HT1080 (cell line): ENCODE data around the gene MDH1B.

DNA sequence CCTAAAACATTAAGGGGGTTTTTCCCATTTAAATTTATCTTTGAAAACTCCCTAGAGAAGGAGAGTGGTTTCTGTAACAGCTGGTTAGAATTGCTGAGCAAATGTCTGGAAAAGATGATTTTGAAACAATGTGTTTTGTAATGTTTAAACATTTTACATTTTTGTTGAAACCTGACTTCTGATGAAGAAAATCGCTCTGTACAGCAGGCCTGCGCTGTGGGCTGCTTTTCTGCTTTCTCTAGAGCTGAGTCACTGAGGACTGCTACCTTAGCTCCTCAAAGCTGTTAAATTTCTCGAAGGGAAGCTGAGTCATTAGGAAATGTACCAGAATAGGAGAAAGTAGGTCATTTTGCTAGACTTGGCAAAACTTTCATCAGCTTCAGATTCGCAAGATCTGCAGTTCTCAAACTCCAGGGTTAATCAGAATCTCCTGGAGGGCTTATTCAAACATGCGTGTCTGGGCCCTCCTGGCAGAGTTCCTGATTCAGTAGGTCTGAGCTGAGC is 297.4 kb downstream of the PARD3B start:
RAMPAGE:
- cytosol, long total RNA, result no peak
- long total RNA, result no peak
- nucleus, long total RNA, result no peak

GRCh38 chr2:204905319-204905814 is 360.1 kb downstream of the PARD3B start:
RAMPAGE:
- cytosol, long total RNA, result no peak
- long total RNA, result no peak
- nucleus, long total RNA, result no peak

DNA sequence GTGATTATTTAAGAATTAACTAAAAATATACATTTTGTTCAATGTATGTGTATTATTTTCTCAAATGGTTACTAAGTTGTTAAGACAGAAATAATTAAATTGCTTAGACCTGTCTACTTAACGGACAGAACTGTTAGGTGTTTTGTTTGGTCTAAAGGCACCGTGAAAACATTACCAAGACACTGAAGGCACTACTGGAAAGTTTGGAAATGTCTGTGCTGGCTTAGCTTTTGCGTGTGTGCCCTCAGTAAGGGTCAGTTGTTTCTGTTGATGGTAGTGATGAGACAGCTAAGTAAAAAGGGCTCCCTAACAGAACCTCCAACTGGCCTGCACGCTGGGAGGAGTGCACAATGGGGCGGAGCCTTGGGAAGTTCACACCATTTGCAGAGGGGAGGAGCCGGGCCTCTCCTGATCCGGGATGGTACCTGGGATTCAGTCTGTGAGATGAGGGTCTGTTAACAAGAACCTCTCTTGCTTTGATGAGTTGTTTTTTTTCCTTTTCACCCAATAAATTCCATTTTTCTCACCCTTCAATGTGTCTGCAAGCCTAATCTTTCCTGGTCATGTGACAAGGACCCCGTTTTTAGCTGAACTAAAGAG is 368.6 kb downstream of the PARD3B start:
RAMPAGE:
- cytosol, long total RNA, result no peak
- long total RNA, result no peak
- nucleus, long total RNA, result no peak

DNA sequence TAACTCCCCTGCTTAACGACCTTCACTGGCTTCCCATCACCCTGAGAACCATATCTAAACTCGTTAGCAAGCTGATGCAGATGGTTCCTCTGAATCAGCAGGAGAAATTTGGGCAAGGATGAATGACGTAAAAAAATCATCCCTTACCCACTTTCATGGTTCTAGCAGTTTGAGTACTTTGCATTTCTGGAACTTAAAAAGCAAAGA is 422.1 kb downstream of the PARD3B start:
RAMPAGE:
- cytosol, long total RNA, result no peak
- long total RNA, result no peak
- nucleus, long total RNA, result no peak

GRCh38 chr2:205615271-205616069 is 66.8 kb upstream of the NRP2 start:
RAMPAGE:
- cytosol, long total RNA, result no peak
- long total RNA, result no peak
- nucleus, long total RNA, result no peak

DNA sequence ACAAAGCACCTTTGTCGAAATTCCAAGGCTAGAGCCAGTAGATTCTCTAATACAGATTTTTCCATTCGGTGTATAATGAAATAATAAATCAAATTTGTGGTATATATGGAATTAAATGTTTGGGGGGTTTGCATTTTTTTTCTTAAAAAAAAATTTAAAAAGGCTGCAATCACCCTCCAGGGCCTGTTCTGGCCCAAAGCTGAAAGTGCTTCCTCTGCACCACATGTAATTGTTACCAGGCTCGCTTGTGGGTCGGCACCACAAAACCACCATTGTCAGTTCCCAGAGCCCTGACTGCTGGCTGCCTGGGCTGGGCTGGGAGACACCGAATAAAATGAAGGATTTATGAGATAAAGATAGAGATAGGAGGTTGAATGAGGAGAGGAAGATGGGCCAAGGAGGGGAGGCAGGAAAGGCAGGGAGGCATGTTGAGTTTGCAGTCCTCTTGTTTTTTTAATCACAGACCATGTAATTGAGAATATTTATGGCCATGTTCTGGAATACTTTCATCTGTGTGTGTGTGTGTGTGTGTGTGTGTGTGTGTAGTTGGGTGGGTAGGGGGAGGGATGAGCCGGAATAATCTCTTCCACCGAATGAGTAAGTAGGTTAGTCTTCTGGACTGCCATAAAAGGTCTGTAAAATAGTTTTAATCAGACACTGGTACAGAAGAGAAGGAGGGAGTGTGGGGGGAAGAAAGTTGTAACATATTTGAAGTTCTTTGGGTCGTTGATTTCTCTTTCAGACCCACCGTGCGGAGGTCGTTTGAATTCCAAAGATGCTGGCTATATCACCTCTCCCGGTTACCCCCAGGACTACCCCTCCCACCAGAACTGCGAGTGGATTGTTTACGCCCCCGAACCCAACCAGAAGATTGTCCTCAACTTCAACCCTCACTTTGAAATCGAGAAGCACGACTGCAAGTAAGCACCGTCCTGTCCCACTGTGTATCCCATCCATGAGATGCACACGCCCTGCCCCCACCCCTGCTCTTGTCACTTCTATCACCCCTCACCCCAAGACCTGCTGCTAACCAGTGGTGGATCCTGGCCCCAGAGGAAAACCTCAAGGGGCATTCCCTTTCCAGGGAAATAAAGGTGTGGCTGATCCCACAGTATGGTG is 14.9 kb downstream of the NRP2 start:
RAMPAGE:
- cytosol, long total RNA, result no peak
- long total RNA, result no peak
- nucleus, long total RNA, result no peak

RAMPAGE:
- cytosol, long total RNA, result no peak
- long total RNA, result no peak
- nucleus, long total RNA, result no peak
Observed at GRCh38 chr2:205714649-205715062, 32.4 kb downstream of the NRP2 start.

DNA sequence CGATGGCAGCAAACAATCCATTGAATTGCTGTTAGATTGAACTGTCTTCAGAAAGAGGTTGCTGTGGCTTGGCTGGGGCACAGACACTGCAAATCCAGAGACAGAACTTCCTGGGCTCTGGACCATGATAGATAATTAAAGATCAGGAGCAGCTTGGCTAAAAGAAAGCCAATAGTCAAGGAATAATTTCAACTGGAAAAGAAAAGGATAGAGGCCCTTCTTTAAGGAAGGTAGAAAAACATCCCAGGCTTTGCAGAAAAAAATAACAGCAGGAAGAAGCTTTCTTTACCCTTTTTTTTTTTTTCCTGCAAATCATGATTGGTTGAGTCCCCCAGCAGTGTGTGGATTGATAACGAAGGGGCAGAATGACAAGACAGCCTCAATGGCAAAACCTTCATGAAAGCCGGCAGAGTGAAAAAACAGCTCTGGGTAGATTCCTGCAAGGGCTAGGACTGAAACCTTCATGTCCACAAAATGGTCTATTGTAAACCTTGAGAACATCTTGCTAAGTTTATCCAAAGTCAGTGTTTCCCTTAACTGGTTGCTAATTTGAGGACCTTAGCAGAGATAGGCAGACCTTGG is 75.4 kb downstream of the NRP2 start:
RAMPAGE:
- cytosol, long total RNA, result no peak
- long total RNA, result no peak
- nucleus, long total RNA, result no peak

DNA sequence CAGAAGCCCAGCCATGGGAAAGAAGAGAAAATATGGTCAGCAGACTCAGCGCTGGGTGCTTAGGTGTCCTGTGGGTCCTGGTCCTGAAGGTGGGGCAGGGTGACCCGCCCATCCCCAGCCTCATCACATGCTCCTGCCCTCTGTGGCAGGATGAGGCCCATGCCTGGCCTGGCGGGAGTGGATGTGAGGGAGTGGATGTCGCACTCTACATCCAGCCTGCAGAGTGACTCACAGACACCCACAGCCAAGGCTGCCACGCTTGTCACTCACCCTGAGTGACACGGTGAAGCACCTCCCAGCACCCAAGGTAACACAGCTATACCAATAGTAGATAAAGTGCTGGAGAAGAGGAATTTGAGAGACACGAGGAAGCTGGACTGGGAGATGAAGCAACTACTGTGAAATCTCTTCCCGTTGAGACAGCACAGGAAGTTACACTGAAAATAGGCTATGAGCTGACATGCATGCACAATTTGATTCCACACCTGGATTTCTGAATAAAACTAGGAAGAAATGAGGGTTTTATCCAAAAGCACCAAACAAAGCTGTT is 141.4 kb downstream of the INO80D start:
RAMPAGE:
- cytosol, long total RNA, result no peak
- long total RNA, result no peak
- nucleus, long total RNA, result no peak

RAMPAGE:
- cytosol, long total RNA, result no peak
- long total RNA, result no peak
- nucleus, long total RNA, result no peak
Observed at GRCh38 chr2:206267581-206267780, 7.0 kb upstream of the ZDBF2 start.

DNA sequence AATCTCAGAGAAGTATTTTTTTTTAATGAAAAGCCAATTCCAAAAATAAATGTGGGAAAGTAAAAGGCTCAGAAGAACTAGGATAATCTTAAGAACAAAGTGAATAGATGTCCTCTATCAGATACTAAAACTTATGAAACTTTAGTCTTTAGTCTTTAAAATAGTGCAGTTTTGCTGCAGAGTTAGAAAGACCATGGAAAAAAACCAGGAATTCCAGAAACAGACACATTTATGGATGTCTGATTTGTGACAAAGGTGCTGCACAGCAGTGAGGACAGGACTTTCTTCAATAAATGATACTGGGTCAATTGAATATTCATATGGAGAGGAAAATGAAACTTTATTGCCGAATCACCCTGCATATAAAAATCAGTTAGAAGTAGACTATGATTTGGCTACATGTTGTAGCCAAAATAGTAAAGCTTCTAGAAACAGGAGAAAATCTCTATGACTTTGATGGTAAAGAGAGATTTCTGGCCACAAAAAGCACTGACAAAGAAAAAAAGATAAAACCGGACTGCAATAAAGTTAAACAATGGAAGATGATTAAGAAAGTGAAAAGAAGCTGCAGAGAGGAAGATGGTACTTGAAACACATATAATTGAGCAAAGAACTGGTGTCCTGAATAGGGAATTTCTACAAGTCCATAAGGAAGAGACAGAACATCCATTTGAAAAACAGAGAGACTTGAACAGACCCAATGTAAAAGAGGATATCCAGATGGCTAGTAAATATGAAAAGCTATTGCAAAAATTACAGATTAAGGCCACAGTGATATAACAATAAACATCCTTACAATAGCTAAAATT is 18.7 kb downstream of the ZDBF2 start:
RAMPAGE:
- cytosol, long total RNA, result no peak
- long total RNA, result no peak
- nucleus, long total RNA, result no peak

RAMPAGE:
- cytosol, long total RNA, result start-site peak on the plus strand at chr2:206765584-206765605, 321 and 492 reads in 2 replicates
- long total RNA, result start-site peak on the plus strand at chr2:206765603-206765654, 304 reads
- nucleus, long total RNA, result start-site peak on the plus strand at chr2:206765595-206765639, 617 and 134 reads in 2 replicates
Observed at GRCh38 chr2:206765027-206765722, at the start of gene MDH1B. MDH1B (minus strand) TSS chr2:206765328.

DNA sequence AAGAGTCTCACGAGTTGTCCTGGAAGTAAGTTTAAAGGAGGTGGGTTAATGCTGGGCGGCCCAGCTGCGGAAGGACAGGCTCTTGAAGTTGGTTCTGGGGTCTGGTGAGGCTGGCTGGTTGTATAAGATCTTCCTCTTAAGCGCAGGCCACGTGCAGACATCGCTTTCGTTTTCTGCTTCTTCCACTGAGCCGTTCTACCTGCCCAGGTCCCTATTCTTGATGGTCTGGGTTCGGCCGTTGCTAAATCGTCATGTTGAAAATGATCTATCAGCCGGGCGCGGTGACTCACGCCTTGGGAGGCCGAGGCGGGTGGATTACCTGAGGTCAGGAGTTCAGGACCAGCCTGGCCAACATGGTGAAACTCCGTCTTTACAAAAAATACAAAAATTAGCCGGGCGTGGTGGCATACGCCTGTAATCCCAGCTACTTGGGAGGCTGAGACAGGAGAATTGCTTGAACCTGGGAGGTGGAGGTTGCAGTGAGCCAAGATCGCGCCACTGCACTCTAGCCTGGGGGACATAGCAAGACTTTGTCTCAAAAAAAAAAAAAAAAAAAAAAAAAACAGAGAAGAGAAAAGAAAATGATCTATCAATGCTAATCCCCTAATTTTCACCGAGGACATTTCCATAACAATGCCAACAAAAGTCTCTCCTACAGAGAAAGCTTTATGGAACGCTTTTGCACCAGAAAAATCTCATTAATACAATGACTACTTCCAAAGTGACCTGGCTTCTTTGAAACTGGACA is 491 bp downstream of the FASTKD2 start:
RAMPAGE:
- cytosol, long total RNA, result no peak
- long total RNA, result no peak
- nucleus, long total RNA, result no peak

DNA sequence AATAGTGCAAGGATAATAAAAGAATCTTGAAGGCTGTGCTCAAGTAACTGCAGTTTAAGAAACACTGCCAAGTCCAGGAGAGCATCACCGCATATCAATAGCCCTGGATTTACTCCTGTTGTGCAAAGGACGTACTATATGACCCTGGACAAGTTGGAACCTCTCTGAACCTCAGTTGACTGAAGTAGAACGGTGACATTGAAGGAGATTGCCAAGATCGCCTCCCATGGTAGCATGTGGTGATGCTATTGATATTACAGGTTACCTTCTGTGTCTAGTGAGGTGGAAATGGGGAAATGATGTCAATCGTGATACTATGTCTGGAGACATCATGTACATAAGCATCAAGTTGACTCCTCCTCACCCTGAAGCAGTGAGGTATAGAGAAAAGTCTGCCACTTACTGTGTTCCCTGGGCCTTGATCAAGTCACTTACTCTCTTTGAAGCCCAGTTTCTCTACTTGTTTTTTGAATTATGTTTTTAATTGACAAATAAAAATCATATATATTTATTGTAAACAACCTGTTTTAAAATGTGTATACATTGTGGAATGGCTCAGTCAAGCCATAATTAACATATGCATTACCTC is 93.9 kb downstream of the KLF7 start:
RAMPAGE:
- cytosol, long total RNA, result no peak
- long total RNA, result no peak
- nucleus, long total RNA, result no peak

DNA sequence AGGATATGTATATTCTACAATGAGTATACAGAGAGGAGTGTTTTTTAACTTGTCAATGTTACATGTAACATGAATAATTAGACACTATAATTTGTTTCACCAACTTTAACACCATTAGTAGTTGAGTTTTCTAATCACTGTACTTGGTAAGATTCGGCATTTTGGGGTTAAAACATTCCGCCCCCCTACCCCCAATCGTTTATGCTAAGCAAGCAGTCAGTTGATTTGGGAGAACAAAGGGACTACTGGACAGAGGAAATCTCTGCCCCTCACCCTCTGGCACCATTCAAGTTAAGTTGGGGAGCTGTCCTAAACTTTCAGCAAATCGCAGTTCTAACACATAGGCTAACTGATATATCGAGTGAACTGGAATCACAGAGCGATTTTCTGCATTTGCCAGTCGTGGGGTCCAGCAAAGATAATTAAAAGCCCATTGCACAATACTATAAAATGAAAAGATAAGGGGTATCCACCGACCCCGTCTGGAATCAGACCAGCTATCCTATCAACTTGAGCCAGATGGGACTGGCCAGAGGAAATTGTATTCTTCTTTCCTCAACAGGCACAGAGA is 5.6 kb downstream of the KLF7 start:
RAMPAGE:
- cytosol, long total RNA, result no peak
- long total RNA, result no peak
- nucleus, long total RNA, result no peak

DNA sequence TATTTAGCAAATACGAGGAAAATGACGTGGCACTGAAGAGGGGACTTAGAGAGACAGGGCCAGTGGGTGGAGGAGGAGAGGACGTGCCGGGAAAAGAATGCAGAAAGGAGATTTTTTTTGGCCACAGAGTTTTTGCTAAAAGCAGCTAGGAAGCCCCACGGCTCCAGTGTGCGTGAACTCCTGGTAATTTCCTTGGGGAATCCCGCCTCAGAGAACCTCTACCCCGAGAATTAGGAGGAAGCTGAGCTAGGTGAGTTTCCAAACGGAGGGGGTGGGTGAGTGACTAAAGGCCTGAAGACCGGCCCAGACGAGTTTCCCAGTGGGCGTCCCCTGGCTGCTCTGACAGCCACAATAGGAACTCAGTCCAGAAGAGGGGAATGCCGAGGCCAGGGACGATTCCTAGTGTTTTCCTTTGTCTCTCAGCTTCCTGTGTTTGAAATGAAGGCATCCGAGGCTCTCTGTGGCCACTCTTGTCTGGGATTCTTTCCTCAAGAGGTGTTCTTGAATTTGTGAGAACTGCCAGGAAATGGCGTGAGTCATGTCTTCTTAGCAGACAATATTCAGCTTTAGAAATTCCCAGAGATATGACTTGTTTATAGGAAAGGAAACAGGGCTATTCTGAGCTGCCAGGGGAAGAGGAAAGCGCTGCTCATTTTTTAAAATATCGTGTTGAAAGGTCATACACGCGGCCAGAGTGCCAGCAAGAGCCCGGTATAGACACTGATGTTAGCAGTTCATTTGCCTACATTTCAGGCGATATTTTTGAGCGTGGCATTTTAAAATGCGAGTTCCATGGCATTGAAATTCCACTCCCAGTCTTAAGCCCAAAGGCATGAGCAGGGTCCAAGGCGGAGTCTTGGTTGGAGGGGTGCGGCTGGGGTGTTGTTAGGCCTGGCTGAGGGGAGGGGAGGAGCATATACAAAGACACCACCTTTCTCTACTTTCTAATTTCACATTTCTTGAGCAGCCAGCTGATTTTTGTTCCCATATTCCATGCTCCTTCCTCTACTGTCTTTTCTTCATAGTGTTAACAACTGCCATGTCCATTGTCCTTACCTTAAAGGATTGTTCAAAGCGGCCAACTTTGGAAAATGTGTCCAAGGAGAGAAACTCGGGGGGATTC is 169.0 kb upstream of the KLF7 start:
RAMPAGE:
- cytosol, long total RNA, result no peak
- long total RNA, result no peak
- nucleus, long total RNA, result no peak

GRCh38 chr2:207525346-207525783 is 4.4 kb upstream of the CREB1 start:
RAMPAGE:
- cytosol, long total RNA, result no peak
- long total RNA, result no peak
- nucleus, long total RNA, result no peak

GRCh38 chr2:207759963-207760847 is 9.5 kb downstream of the FZD5 start:
RAMPAGE:
- cytosol, long total RNA, result no peak
- long total RNA, result no peak
- nucleus, long total RNA, result no peak

GRCh38 chr2:207760996-207761713 is 8.6 kb downstream of the FZD5 start:
RAMPAGE:
- cytosol, long total RNA, result no peak
- long total RNA, result no peak
- nucleus, long total RNA, result no peak

DNA sequence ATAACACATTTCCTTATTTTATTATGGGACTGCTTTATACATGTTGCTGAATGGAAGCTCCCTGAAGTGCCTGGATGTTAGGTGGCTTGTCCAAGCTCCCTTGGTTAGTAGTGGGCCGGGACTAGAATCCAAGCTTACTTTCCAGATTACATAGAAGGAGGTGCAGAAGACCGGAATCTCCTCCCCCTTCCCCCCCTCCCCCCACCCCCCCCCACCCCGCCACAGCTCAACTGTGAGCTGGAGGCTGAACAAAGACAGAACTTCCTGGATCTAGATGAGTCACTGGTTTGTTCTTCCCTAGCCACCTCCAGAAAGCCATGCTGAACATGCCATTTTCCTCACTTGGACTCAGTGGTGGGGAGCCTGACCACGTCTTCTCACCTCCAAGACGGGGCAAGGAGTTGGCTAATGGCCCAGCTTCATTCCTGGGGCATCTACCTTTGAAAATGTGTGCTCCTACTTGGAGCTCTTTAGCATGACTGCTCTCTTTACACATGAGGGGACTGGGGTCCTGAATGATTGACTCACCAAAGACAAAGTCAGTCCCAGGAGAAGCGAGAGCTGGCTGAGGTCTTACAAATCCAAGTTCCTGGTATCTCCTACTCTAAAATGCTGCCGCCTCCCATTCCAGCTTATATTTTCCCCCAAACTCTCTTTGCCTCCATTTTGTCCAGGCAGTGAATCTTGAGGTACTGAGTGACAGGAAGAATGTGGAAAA is 22.5 kb upstream of the FZD5 start:
RAMPAGE:
- cytosol, long total RNA, result no peak
- long total RNA, result no peak
- nucleus, long total RNA, result no peak